Mesothelial cell of epicardium (in vitro differentiated cells): ENCODE data around the genes DRD2 and CLDN25.

GRCh38 chr11:113399314-113399778 lies 11.8 kb downstream of the ANKK1 start:
- PRO-cap: no peak

DNA sequence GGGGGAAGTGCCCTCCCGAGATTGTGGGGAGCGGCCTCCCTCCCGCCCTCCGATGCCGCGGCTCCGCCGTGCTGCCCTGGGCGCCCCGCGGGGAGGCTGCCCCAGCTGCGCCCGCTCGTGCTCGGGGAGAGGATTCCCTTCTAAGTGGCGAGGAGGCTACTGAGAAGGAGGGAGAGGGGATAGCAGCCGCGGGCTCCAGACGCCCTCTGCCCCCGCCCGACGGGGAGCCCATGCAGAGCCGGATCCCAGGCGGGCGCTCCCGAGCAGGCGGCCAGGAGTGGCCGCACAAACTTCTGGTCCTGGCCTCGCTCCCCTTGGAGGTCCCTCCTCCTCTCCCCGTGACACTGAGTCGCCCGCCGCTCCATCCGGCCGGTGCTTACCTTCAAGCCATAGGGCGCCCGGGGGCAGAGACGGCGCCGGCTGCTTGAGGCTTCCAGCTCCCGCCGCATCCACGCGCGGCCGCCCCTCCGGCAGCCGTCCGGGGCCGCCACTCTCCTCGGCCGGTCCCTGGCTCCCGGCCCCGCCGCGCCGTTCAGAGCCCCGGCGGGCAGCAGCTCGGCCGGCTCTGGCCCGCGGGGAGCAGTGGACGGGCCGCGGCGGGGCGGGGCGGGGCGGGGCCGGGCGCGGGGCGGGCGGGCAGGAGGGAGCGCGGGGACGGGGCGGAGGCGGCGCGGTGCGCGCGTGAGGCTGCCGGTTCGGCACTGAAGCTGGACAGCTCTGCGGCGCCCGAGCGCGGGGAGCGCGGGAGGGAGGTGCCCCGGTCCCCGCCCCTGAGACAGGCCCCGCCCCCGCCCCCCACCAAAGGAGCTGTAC lies at the start of gene DRD2:
Gene DRD2 (minus strand): TSS at position 703 of the 813 bp plus-strand sequence.
- PRO-cap: no peak

DNA sequence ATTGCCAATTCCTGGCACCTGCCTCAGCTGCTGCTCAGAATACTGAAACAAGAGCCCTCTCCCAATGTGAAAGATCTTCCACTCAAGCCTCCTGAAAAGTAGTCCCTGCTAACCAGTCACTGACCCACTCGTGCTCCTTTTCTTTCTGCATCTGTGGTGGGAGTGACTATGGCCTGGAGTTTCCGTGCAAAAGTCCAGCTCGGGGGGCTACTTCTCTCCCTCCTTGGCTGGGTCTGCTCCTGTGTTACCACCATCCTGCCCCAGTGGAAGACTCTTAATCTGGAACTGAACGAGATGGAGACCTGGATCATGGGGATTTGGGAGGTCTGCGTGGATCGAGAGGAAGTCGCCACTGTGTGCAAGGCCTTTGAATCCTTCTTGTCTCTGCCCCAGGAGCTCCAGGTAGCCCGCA lies at the start of gene CLDN25:
Gene CLDN25 (plus strand): TSS at position 169 of the 412 bp plus-strand sequence.
- PRO-cap: no peak

DNA sequence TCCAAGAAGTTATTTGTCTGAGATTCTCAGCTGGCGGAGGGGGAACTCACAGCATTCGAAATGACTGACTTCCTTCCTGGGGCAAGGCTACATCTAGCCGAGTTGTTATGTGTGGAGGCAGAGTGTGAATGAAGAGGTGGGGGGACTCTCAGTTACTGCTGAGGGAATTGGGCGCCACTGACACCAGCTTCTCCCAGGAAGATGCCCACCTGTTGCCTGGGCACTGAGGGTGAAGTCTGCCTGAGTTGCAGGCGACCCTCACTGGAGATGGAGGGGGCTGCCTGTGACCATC lies 5.9 kb downstream of the HTR3A start:
- PRO-cap: no peak

DNA sequence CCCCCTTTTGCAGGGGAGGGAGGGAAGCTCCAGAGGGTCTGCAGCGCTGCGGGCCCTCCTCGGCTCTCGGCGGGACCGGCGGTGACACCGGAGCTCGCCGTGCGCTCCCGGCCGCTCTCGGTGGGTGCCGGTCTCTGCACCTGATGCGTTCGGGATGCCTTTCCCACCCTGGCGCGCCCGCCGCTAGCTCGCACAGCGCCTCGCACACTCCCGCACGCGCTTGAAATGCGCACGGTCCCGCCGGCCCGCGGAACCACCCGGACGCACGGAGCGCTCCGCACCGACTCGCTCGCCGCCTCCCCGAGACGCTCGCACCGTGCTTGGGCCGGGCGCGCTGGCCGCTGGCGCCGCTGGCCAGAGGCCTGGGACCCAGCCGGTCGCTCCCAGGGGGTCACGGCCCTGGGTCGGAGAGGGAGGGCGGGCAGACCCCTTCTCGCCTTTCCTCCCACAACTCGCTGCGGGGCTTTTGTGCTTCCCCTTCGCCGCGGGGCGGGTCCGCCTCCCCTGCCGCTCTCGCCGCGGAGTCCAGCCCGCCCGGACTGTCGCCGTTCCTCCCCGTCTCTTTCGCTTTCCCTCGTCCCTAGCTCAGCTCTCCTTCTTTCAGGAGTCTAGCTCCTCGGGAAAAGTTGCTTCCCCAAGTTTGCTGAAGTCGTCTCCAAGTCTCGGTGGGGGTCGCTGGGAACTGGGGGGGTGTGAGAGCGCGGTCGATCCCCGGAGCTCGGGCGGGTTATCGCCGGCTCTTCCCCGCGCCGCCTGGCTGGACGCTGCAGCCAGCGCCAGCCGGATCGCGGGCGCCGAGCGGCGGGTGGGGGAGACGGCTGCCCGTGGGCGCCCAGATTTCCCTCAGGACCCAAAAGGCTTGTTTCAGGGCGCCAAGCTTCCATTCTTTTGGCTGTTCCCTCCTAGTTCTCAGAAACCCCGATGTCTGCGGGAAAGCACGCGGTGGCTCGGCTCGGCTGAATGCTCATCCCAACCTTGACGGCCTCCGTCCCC lies 1.2 kb downstream of the ZBTB16 start:
- PRO-cap: no peak

- PRO-cap: no peak
Observed at GRCh38 chr11:114067000-114067512, 7.5 kb downstream of the ZBTB16 start.

- PRO-cap: no peak
Observed at GRCh38 chr11:114073200-114074465, 14.1 kb downstream of the ZBTB16 start.

DNA sequence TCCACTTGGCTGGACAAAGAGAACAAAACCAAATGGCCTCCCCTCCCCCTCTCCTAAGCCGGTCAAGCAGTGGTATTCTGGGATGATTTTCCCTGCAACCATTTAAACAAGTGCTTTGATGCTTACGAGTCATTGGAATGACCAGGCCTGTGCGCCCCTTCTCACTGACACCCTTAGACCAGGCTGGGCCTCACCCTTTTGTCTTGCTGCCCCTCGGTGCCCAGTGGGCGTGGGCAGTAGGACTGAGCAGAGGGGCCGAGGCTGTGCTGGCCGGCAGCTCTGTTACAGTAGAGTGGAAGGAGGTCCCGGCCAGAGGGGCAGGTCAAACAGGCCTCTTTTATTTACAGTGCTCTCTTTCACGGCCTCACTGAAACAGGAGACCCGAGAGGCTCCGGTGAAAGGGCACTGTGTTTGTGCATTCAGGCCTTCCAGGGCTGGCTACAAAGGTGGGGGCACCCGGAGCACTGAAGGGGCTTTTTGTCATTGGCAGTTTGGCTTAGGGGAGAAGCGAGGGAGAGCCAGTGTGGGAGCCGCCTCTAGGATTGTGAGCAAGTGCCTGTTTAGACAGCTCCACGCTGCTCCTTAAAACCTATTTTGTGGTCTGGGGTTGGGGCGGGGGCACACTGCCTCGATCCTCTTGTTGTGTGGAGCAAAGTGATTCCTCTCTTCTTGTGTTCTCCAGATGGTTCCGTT lies 32.4 kb downstream of the ZBTB16 start:
- PRO-cap: no peak

DNA sequence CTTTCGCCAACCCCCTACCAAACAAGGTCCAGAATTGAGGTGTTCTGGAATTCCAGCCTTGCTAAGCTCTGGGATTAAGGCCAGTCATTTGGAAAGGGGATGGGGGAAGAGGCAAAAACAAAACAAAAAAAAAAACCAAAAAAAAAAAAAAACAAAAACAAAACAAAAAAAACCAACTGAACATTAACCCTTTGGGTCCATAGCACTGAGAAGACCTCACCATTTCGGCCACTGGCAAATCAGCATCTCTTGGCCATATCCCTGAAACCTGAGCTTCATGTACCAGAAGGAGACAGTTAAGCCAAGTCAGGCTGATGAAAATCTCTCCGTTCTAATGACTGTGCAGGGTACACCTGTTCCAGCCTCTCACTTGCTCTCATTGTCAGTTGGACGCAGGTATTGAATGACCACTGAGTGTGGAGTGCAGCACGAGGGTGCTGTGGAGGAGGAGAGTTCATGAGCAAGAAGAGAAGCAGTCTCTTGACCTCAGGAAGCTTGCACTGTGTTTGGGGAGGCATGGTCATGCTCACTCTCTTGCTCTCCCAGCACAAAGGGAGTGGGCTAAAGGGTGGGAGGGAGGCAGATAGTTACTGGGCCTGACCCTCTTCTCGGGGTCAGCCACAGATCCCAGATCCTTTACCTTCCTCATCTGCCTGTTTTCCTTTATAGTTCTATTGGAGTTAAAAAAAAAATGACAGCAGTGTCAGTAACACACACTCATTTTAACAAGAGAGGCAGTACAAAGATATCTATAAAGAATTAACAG lies 65.1 kb downstream of the ZBTB16 start:
- PRO-cap: no peak

- PRO-cap: no peak
Observed at GRCh38 chr11:114129096-114129631, 69.7 kb downstream of the ZBTB16 start.

- PRO-cap: no peak
Observed at GRCh38 chr11:114147108-114147935, 87.8 kb downstream of the ZBTB16 start.

- PRO-cap: no peak
Observed at GRCh38 chr11:114147936-114148515, 88.5 kb downstream of the ZBTB16 start.

DNA sequence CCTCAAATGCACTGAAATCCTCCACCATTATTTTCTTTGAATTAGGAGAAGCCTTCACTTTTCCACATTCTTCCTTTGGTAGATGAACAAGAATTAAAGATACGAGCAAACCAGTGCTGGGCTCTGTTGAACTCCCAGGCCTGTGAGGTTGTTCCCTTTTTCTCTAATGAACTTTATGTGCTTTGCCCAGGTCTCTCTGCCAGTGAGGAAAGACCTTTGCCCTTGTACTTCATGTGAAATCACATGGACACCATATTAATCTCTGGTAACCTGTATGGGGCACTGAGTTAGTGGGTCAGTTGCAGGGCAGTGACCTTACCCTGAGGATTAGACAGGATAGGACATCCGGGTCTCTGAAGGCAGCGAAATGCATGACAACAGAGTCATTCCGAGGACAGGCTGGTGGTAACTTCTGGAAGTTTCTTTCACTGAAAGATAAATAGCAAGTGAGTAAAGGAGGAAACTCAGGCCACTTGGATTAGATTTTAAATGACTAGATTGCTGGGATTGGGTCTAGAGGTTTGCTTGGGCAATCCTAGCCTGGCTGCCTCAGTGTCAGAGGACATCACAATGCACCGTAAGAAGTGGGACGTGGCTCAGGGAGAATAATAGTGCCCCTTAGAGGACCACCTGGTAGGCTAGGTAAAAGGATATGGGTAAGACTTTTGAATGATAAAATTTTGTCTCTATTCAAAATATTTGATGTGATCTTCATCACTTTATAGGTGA lies 93.8 kb downstream of the ZBTB16 start:
- PRO-cap: no peak

GRCh38 chr11:114154343-114155029 lies 95.0 kb downstream of the ZBTB16 start:
- PRO-cap: no peak

GRCh38 chr11:114179697-114180836 lies 116.1 kb upstream of the NNMT start:
- PRO-cap: no peak

- PRO-cap: no peak
Observed at GRCh38 chr11:114185962-114186702, 110.1 kb upstream of the NNMT start.

DNA sequence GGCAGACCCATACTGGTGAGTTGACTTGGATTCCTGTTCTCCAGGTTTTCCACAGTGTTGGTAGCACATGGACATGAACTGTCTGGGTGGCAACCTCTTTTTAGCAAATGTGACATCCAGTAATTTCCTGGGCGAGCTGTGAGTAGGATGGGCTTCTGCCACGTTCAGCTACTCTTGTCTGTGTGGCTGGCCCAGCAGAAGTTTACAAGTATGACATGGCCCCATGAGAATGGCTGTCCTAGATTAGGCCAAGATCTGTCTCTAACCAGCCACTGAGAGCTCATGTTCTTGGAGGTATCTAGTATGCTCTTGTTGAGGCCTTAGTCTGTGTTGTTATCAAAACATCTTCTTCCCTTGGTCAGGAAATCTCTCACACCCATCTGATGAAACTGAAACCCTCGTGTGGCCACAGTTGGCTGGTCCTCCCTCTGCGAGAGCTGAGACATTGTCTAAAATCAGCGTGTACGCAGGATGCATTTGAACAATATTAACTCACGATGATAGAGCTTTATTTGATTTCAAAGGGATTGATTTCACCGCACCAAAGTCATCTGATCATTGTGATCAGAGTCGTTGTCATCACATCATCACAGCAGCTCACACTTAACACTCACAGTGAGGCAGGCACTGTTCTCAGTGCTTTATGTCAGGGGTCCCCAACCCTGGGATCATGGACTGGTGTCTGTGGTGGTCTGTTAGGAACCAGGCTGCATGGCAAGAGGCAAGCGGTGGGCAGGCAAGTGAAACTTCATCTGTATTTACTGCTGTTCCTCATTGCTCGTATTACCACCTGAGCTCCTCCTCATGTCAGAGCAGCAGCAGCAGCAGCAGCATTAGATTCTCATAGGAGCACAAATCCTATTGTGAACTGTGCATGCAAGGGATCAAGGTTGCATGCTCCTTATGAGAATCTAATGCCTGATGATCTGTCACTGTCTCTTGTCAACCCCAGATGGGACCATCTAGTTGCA lies 108.9 kb upstream of the NNMT start:
- PRO-cap: no peak

- PRO-cap: no peak
Observed at GRCh38 chr11:114196011-114196865, 100.0 kb upstream of the NNMT start.

DNA sequence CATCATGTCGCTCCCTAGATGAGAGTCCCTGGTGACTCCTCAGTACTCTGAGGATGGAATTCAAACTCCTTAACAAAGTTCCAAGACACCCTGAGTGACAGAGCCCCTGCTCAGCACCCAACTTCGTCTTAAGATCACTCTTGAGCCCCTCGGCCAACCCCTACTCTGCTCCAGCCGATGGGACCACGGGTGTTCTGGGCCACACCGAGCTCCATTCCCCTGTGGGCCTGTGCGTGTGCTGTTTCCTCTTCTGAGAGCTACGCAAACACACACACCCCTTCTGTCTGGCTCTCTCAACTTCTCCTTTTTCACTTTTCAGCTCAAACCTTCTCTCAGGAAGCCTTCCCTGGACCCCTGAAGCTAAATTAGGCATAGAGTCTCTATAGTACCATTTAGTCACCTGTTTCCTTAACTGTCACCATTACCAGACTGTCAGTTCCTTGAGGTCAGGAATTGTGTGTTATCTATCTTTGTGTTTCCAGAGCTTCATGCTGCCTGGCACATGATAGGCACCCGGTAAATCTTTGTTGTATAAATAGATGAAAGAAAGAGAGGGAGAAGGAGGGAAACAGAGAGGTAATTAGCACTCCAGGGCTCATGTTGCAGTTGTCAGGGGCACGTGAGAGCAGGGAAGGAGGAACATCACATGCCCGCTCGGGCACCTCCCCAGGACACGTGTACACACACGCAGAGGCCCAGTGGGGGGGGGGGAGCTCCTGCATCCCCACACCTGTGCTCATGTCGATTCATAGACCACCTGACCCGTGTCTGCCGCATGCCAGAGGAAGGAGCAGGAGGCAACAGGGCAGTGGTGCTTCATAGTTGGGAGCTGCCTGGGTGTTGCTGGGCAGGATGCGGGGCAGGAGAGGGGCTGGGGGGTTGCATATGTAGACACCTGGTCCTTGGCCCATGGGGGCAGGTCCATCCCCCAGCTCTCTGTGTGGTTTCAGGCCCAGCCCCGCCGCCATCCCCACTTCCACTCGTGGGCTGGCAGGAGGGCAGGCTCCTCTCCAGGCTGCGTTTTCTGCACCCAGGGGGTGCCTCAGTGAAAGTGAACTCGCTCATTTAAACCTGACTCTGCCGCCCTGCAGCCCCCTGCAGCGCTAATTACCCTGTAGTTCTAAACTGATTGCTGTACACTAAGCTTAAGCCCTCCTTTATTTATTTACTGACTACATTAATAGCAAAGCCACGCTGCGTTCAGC lies 37.1 kb upstream of the NNMT start:
- PRO-cap: no peak

- PRO-cap: no peak
Observed at GRCh38 chr11:114262613-114263219, 33.5 kb upstream of the NNMT start.